AG09309 (cell line): ENCODE measurements around a stretch of chr9.

DNA sequence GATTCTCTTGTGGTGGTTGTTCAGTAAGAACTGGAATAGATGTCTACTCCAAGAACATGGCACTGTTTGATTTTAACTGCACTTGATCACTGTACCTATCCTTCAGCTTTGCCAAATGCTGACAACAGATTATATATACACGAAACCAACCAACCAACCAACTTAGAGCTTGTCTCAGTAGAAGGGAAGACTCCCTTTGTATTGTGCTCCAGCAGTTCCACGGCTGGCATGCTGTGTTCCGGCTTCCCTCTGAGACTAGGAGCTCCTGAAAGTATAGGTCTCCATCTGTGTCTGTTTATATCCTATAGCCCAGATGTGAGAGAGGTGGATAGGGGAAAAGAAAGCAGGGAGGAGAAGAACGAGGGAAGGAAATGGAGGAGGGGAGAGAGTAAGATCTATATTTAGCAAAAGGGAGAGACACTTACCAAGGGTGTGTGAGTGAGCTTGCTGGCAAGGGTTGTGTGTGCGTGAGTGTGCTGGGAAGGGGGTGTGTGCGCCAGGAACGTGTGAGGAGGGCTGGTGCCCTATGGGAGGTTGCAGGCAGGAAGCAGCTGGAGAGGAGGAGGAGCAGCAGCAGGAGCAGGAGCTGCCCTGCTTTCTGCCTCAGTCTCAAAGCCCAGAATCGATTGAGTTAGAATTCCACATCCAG, 148.5 kb upstream of the RUSC2 start:
- RRBS = no CpG with 5 or more reads among the region's 8 CpGs

GRCh38 chr9:35406284-35407040, 83.4 kb upstream of the RUSC2 start:
- RRBS = 44% methylated on average over 8 of the region's 28 CpGs

DNA sequence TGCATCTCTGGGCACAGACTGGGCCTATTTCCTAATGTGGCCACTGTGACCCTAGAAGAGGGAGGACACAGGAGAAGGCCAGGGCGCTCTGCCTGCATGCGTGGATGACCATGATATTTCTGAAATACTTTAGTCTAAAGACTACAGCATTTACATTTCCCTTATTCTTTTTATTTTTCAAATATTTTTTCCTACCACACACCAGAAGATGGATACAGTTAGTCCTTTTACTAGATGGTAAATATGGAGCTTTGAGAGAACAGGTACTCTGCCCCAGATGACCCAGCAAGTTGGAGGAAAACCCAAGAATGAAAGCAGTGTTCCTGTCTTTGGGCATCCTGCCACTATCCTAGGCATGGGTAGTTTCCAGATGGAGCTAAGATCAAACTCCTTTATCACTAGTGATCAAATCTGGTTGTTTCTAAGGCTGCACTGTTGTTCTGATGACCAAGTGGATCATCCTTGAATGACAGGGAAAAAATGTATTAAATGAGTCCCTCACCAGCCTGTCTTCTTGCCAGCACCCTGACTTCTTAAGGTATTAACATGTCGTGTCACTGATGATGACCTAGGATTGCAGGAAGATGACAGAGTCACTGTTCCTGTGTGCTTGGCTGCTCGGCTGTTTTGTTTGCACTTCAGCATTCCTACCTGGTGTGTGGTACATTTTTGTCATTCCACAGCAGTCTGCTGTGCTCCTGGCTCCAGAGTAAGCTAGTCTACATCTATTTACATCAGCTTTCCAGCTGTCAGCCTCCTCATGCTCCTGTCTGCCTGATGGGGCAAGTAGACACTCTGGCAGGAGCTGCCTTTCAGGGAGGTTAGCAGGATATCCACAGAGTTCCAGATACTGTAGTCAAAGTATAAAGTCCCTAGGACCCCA, 28.0 kb downstream of the RUSC2 start:
- RRBS = no CpG with 5 or more reads among the region's 4 CpGs

- RRBS = no CpG with 5 or more reads among the region's 16 CpGs
These were observed 1.6 kb upstream of the TESK1 start for GRCh38 chr9:35603485-35603916.

DNA sequence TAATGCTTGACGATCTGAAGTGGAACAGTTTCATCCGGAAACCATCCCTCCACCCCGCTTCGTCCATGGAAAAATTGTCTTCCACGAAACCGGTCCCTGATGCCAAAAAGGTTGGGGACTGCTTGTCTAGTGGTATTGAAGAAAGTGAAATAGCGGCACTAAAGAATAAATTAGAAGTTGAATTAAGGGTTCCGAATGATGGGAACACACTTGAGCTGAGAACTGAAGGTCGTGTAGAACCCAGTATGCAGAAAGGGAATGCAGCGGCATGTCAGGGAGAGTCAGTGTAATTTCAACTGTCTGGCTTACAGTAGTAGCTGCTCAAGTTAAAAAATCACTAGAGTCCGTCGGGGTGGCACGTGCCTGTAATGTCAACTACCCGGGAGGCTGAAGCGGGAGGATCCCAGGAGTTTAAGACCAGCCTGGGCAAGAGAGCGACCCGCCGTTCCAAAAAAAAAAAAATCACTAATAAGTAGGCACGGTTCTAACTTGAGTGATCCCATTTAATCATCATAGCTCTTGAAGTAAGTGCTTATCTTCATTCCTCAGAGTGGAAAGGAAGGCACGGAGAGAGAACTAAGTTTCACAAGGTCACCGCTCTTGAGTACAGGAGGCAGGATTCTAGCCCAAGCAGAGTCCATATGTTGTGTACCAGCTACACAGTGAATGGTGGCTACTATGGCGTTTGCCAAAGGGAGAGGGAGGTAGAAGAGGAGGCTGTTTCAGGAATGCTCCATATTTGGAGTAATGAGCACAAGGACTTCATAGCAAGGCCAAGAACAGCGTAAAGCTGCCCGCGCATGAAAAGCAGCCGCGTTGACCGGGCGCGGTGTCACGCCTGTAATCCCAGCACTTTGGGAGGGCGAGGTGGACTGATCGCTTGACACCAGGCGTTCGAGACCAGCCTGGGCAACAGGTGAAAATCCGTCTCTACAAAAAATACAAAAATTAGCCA, 1.1 kb upstream of the CCDC107 start:
- RRBS = 100% methylated on average over 3 of the region's 36 CpGs

DNA sequence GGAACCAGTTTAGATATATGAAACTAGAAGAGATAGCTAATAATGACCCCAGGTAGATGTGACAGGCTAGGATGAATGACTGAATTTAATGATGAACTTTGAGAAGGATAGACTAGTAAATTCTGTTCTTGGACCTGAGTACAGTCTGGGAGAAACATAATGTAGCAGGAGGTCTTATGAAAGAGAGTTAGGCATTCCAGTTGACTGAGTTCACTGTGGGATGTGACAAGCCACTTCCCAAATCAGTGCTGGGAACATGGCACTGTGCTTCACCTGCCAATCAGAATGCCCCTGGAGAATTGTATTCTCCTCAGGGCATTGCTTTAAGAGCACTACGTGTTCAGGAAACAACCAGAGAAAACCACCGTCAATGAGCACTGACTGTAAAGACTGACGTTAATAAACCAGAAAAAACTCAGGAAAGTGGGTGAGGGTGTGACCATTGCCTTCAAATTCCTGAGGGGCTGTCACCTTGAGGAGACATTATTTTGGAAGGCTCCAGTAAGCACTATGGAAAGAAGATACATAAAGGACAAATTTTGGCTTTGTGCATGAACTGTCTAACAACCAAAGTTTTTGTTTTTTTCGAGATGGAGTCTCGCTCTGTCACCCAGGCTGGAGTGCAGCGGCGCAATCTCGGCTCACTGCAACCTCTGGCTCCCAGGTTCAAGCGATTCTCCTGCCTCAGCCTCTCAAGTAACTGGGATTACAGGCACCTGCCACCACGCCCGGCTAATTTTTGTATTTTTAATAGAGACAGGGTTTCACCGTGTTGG, 1.4 kb downstream of the CCDC107 start:
- RRBS = no CpG with 5 or more reads among the region's 12 CpGs

GRCh38 chr9:35669194-35669795, 4.3 kb upstream of the ARHGEF39 start:
- RRBS = no CpG with 5 or more reads among the region's 4 CpGs

DNA sequence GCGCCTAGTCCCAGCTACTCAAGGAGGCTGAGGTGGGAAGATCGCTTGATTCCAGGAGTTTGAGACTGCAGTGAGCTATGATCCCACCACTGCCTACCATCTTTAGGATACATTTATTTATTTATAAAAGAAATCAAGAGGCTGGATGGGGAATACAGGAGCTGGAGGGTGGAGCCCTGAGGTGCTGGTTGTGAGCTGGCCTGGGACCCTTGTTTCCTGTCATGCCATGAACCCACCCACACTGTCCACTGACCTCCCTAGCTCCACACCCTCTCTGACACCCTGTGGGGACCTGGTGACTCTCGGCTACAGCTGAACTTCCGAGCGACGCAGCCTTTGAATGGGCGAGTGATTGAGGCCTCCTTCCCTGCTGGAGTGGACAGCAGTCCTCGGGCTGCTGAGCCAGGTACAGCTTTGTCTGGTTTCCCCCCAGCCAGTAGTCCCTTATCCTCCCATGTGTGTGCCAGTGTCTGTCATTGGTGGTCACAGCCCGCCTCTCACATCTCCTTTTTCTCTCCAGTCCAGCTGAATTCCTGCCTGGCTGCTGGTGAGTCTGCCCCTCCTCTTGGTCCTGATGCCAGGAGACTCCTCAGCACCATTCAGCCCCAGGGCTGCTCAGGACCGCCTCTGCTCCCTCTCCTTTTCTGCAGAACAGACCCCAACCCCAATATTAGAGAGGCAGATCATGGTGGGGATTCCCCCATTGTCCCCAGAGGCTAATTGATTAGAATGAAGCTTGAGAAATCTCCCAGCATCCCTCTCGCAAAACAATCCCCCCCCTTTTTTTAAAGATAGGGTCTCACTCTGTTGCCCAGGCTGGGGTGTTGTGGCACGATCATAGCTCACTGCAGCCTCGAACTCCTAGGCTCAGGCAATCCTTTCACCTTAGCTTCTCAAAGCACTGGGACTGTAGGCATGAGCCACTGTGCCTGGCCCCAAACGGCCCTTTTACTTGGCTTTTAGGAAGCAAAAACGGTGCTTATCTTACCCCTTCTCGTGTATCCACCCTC, 6.2 kb downstream of the CA9 start:
- RRBS = no CpG with 5 or more reads among the region's 16 CpGs

GRCh38 chr9:35687892-35688682, 1.6 kb downstream of the TPM2 start:
- RRBS = no CpG with 5 or more reads among the region's 2 CpGs

GRCh38 chr9:35695850-35696543, 6.3 kb upstream of the TPM2 start:
- RRBS = no CpG with 5 or more reads among the region's 6 CpGs

GRCh38 chr9:35719163-35719540, 12.8 kb downstream of the TLN1 start:
- RRBS = no CpG with 5 or more reads among the region's 9 CpGs

GRCh38 chr9:35729599-35730104, 2.3 kb downstream of the TLN1 start:
- RRBS = 5% methylated on average over 1 of the region's 5 CpGs

DNA sequence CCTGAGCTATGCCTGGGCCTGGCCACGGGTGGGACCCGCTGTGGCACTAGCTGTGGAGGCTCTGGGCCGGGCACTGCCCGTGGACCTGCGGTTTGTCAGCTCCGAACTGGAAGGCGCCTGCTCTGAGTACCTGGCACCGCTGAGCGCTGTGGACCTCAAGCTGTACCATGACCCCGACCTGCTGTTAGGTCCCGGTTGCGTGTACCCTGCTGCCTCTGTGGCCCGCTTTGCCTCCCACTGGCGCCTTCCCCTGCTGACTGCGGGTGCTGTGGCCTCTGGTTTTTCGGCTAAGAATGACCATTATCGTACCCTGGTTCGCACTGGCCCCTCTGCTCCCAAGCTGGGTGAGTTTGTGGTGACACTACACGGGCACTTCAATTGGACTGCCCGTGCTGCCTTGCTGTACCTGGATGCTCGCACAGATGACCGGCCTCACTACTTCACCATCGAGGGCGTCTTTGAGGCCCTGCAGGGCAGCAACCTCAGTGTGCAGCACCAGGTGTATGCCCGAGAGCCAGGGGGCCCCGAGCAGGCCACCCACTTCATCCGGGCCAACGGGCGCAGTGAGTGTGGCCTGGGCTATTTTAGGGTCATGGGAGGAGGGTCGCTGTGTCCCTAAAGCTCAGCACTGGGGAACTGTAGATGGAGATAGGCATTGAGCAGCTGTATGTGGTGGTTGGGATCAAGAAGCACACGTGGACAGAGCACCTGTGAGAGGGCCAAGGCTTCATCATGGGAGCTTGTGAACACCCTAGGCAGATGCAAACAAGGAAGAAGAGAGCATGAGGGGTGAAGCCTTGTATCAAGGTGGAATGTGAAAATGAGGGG, 1.3 kb downstream of the NPR2 start:
- RRBS = no CpG with 5 or more reads among the region's 31 CpGs

- RRBS = no CpG with 5 or more reads among the region's 10 CpGs
These were observed 12.2 kb downstream of the OR2S2 start for GRCh38 chr9:35945691-35946220.

- RRBS = no CpG with 5 or more reads among the region's 1 CpG
These were observed 9.0 kb downstream of the GLIPR2 start for GRCh38 chr9:36145522-36145989.

- RRBS = 43% methylated on average over 2 of the region's 24 CpGs
These were observed 14.8 kb upstream of the CCIN start for GRCh38 chr9:36153964-36155268.

DNA sequence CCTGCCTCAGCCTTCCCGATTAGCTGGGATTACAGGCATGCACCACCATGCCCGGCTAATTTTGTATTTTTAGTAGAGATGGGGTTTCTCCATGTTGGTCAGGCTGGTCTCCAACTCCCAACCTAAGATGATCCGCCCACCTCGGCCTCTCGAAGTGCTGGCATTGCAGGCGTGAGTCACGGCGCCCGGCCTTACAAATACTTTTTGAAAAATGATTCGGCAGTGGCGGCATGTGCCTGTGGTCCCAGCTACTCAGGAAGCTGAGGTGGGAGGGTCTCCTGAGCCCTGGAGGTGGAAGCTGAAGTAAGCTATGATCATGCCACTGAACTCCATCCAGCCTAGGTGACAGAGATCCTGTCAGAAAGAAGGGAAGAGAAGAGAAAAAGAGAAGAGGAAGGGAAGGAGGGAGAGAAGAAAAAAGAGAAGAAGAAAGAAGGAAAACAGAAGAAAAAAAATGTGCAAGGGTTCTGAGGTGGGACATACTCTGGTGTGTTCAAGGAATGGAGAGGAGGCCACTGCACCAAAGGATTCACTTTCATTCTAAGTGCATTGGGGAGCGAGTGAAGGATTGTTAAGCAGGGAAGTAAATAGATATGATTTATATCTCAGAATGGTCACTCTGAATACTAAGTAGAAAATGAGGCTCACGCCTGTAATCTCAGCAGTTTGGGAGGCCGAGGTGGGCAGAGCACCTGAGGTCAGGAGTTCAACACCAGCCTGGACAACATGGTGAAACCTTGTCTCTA, 8.9 kb upstream of the CCIN start:
- RRBS = no CpG with 5 or more reads among the region's 14 CpGs

- RRBS = no CpG with 5 or more reads among the region's 2 CpGs
These were observed 1.4 kb downstream of the CLTA start for GRCh38 chr9:36192209-36192478.

DNA sequence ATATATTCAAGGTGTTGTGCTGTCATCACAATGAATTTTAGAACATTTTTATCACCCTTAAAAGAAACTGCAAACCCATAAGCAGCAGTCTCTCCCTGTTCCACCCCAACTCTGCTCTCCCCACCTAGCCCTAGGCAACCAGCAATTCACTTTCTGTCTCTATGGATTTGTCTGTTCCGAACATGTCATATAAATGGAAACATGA, 49.9 kb upstream of the GNE start:
- RRBS = no CpG with 5 or more reads among the region's 1 CpG

GRCh38 chr9:36319300-36319652, 61.0 kb upstream of the GNE start:
- RRBS = no CpG with 5 or more reads among the region's 4 CpGs